ENCODE measurements around a stretch of chr15.

DNA sequence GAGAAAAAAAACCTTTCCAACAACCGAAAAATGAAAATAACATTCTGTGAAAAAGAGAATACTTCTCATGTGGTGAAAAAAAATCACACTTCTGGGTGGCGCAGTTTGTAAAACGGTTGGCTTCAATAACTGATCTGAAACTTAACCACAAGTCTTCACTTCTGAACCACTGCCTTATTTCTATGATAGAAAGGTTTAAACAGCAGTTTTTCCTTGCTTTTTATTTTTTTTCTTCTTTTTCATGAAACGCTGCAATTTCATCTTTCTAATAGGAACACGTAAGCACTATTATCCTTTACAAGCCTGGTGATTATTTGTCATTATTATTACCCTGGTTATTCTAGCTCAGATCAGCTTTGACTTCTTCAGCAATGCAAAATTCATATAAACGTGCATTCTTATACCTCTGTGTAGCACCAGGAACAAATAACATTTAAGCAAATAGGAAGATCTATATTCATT is 105.8 kb upstream of the ICE2 start:
- RRBS, result no CpG with 5 or more reads among the region's 6 CpGs

DNA sequence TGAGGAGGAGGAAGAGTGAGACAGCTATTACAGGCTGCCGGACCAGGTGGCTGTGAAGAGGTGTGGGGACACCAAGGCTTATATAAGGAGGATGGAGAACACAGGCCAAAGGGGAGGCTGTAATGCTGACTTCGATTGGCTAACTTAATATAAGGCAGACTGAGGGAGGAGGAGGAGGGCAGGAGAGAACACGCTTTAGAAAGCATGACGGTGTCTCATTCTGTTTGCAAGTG is 168.9 kb upstream of the ICE2 start:
- RRBS, result no CpG with 5 or more reads among the region's 4 CpGs

DNA sequence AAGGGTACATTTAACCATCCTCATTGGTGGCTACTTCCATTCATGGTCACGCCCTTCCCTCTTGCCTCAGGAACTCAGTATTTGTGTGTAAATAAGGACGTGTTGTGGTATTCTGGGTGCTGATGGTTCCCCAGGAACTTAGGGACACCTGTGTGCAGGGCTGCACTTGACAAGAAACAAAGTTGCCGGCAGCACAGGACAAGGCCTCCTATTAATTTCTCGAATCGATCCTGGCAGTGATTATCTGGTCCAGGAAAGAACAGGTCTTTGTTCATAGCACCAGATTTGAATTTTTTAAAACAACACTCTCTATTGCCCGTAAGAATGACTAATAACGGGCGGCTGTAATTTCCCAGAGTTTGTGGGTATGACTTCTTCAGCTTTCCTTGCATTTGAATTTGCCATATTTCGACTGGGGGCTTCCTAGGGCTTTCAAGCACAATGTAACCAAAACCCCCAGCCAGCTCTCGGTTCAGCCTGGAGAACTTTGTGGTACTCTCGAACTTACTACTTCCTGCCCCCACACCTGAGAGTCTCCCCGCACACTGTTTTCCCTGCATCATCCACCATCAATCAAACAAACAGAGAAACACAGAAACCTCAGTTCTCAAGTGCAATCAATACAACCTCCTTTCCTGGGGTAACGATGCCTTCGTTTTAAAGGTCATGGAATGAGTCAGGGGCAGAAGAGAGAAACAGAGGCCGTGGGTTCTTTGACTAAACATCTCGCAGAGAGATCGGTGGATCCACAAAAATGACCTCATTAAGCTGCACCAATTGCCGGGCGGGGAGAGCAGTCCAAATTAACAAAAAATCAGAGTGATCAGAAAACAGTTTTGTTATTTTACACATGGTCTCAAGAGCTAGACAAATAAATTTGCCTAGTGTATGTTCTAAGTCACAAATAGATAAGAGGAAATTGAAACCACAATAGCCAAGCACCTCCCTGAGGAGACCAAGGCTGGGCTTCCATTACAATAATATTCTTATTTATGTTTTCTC is 241.8 kb upstream of the ICE2 start:
- RRBS, result no CpG with 5 or more reads among the region's 19 CpGs

GRCh38 chr15:60740696-60741508 is 262.0 kb upstream of the ICE2 start:
- RRBS, result no CpG with 5 or more reads among the region's 5 CpGs

GRCh38 chr15:60742209-60742604 is 263.3 kb upstream of the ICE2 start:
- RRBS, result no CpG with 5 or more reads among the region's 3 CpGs

DNA sequence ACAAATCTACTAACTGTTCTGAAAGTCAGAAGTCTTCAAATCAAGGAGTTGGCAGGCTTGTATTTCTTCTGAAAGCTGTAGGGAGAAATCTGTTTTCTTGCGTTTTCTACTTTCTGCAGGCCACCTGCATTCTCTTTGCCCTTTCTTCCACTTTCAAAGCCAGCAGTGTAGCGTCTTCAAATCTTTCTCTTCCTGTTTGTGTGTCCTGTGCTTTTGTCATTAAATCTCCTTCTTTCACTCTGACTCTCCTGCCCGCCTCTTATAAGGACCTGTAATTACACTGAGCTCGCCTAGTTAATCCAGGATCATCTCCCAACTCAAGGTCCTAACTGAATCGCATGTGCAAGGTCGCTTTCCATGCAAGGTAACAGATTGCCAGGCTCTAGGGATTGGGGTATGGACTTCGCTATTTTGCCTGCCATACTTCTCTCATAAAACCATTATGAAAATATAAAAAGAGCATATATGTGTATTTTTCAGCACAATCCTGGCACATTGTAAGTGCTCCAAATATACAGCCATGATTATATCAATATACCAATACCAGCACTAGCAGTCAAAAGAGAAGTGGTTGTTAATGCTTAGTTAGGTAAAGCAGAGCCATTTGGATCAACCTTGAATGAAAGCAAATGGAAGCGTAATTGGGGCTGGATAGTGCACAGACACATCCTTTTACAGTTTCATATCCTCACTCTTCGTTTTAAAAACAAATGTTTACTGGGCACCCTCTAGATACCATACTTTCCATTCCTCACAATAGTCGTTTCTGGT is 58.7 kb downstream of the RORA start:
- RRBS, result no CpG with 5 or more reads among the region's 10 CpGs

GRCh38 chr15:61403792-61405006 is 175.1 kb upstream of the RORA start:
- RRBS, result no CpG with 5 or more reads among the region's 13 CpGs

GRCh38 chr15:61653111-61653638 is 407.1 kb downstream of the VPS13C start:
- RRBS, result no CpG with 5 or more reads among the region's 9 CpGs

GRCh38 chr15:61852073-61852405 is 208.2 kb downstream of the VPS13C start:
- RRBS, result no CpG with 5 or more reads among the region's 3 CpGs

GRCh38 chr15:62067491-62068078 is 808 bp downstream of the C2CD4A start:
- RRBS, result 2% methylated on average over 23 of the region's 66 CpGs

- RRBS, result no CpG with 5 or more reads among the region's 5 CpGs
These were observed 20.8 kb downstream of the C2CD4A start for GRCh38 chr15:62087286-62088263.

- RRBS, result no CpG with 5 or more reads among the region's 2 CpGs
These were observed 49.1 kb downstream of the C2CD4B start for GRCh38 chr15:62115919-62116389.

GRCh38 chr15:62138089-62138529 is 27.0 kb downstream of the C2CD4B start:
- RRBS, result no CpG with 5 or more reads among the region's 5 CpGs

DNA sequence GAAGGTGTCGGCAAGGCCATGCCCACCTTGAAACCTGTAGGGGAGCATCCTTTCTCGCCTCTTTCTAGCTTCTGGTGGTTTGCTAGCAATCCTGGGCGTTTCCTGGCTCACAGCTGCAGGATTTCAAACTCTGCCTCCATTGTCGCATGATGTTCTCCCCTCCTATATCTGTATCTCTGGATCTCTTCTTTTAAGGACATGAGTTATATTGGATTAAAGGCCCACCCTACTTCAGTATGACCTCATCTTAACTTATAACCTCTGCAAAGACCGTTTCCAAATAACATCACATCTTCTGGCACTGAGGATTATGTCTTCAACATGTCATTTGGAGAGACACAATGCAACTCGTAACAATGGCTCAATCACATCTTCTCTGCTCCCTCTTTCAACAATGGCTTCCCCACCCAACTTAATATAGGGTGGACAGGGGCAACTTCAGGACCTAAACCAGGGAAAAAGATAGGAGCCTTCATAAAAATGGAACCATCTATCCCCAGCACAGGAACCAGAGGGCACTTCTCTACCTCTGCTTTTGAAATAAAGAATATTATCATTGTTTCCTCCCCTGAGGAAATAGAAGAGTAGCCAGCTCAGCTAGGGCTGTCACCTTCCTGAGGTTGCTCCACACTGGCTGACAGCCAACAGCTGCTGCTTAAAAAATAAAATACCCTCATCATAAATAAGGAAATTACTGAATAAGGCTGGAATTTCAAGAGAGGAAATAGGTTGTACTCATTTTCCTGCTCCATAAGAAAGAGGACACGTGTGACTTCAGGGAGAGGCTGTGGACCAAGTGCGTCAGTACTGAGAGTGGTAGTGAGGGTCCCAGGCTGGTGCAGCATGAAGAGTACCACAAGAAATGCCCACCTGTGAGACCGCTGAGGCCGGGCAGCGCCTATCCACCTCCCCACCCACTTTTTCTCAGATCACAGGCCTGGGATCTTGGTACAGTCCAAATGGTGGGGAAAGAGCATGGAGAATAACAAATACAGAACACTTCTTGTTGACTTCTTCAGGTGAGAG is 7.9 kb upstream of the C2CD4B start:
- RRBS, result no CpG with 5 or more reads among the region's 11 CpGs

GRCh38 chr15:62464890-62465605 is 74.7 kb downstream of the TLN2 start:
- RRBS, result no CpG with 5 or more reads among the region's 16 CpGs

DNA sequence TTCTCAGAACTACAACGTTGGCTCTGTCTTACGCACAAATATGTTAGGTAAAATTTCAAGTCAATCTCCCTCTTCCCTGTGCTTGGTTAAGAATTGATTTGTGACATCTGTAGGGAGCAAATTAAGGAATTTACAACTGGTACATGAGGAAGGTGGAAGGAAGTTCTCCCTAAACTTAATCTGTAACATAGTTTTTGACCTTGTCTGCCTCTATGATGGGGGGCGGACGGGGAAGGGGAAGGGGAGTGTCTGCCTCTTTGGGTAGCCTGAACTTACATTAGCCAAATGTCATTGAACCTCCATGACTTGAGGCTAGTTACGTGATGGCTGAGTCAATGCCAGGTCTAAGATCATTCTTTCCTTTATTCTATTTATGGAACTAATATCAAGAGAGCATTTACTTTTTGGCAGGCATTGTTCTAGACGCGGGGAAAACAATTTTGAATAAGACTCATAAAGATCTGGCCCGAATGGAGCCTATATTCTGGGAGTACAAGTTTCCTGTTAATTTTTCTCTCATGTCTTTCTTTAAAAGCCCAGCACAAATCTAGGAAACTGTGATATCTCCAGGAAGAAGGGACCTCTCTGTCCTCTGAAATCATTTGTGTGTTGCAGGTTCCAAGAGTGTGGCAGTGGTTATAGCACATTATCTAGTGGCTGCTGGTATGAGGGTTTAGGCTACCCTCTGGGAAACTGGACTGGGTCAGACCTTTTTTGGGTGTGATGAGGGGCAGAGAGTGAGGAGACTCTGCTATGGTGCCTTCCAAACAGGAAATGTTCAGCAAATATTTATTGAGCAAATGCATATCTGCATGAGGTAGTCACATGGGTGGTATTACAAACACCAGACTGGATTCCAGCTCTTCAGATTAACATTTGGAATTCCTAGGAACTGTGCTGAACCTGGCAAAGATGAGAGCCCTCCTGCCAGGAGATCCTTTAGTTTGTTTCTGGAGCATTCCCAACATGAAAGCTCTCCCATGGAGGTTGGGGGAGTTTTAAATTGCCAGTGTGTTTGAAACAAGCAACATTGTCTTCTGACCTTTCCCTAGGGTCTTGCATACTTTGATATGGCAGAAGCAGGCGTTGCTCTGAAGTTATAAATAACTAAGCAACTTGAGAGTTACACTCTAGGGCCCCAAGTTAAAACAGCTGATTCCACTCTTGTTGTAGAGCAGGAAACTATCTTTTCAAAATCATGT is 115.7 kb downstream of the TLN2 start:
- RRBS, result no CpG with 5 or more reads among the region's 9 CpGs

DNA sequence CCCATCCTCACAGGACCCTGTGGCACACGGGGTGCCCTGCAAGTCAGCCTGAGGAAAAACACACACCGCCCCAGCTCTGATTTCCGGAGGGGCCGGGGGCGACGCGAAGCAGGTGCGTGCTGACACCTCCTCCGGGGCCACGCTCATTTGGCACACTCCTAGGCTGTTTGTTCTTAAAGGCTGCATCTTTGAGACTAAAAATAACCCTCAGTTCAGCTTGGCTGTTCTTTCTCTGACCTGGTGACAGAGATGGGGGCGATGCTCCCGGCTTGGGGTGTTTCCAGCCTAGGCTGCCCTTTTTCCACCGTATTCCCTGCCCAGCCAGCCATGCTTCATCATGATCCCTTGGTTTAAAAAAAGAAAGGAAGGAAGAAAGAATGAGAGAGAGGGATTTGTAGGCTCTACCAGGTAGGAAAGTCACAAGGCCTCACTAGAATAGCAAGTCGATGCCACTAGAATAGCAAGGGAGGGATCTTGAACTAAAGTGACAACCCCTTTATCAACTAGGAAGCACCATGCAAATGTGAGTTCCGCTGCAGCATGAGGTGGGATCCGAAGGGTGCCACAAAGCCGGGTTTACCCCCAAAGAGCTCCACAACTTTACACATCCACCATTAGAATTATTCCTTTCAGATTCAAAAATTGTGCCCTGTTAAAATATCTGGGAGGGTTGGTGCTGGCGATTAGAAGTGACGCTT is 141.3 kb upstream of the TPM1 start:
- RRBS, result 92% methylated on average over 6 of the region's 19 CpGs

DNA sequence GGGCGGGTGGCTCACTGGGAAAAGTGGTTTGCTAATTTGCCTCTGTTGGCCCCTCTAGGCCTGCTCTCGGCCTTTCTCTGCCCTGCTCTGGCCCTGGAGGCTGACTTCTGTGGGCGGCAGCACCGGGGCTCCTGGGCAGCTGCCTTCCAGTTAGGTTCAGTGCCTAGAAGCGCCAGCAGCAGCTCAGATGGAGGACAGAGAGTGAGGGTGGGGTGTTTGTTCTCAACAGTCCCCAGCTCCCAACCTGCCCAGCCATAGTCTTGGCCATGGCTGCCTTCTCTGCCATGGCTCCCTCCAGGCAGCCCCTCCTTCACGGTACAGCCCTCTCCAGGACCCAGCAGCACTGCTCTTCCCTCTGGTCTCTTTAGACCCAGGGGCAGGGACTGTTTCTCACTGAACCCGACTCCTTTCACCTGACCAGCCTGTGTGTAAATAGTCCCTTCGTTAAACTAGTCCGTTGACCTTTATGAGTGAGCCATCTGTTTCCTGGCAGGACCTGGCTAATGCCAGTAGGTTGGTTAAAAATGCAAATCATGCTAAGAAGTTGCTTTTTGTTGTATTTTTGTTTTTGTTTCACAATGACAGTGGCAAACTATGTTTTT is 107.0 kb upstream of the TPM1 start:
- RRBS, result no CpG with 5 or more reads among the region's 9 CpGs

DNA sequence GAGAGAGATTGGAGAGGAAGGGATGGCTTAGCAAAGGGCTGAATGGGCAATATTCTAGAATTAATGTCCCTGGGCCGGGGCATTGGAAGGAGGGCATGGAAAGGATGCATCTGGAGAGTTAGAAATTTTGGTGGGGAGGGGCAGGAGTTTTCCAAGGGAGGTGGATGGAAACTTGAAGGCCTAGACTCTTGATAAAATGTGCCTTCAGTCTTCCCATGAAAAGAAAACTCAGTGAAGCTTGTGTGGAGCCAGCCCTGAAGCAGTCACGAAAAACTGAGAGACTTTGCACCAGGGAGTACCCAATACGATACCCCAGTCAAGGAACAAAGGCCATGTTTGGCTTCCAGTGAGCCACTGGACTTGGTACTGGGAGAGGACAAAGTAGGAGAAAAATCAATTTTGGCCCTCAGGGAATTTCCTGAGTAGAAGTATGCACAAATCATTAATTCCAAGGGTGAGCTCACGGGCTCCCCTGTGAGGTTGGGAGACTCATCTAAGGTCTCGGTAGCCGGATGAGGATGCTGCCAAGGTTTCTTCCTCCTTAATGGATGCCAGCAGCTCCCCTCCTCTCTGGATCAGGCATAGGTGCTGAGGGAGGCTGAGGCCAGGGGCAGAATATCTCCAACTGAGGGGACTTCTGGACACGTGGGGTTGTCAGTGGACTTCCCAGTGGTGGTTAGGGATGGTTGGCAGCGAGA is 31.3 kb upstream of the TPM1 start:
- RRBS, result no CpG with 5 or more reads among the region's 8 CpGs